Metastatic Lung Carcinoma in the Adrenal Gland (tissue), 1 donor: ENCODE data around the genes CLEC4E, PZP and KLRF2.

DNA sequence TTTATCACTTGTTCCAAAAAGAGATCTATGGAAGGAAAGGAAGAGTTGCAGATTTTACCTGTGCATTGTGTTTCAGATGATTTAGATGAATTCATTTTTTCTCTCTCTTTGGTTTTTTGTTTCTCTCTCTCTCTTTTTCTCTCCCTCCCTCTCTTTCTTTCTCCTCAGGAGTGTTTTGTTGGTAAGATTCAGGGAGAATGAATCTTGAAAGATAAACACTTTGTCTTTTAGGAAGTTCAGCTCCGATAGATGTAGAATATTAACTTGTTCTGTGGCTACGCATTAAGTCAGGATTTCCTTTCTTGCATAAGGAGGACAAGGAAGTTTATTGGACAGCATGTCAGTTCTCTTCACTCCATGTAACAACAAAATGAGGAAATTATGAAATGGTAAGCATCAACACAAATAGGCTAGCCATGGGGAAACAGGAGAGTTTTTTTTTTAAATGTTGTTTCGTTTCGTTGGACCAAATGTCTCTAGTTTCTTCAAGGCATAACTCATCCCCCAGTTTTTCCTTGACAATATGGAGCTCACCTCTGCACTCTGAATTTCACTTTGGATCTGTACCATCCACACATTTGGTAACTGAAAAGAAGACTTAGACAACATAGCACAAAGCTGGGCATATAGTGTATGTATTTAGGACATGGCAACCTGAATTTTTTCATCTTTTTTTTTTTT, at the start of gene CLEC4E:
TSS of gene CLEC4E (minus strand) at position 203 of the 681 bp plus-strand sequence.
- PRO-cap, result no peak

- PRO-cap, result no peak
Measured at GRCh38 chr12:9063935-9064129, 51.9 kb downstream of the A2M start.

DNA sequence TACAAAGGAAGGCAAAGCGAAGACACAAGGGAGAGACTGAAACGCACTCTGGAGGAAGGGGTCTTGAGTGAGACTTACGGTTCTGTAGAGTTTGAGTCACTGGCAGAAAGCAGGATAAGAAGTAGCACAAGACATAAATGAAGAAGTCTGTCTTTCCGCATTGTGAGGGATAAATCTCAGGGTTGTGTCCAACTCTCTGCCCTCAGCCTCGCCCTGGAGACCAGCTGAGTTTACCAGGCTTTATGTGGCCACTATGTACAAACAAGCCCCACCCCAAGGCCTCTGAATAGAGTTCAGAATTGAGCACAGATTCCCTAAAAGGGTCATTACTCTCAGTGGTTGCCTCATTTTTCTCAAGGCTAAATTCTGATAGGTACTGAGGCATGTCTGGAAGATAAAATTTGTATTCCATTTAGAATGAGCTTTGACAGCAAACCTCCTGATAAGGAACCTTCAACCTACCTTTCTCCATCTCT, at the start of gene PZP:
TSS of gene PZP (minus strand) at position 215 of the 476 bp plus-strand sequence.
- PRO-cap, result no peak

DNA sequence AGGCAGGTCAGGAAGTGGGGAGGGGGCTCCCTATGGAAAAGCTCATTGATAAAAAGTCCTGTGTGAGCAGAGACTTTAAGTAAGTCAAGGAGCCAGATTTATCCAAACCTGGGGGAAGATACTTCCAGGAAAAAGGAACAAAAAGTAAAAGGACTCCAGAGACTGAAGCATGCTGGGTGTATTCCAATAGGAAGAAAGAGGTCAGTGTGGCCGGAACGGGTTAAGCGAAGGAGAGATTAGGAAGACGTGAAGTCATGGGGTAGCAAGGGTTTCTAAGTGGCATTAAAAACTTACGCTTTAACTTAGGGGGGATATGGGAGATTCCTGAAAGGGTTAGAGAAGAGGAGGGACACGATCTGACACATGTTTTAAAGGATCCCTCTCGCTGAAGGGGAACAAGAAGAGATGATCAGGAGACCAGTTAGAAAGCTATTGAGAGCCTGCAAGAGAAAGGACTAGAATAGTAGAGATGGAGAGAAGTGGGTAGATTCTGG, 29.7 kb upstream of the PZP start:
- PRO-cap, result no peak

- PRO-cap, result no peak
Measured at GRCh38 chr12:9293510-9293853, 85.3 kb upstream of the PZP start.

- PRO-cap, result unidirectional peak, minus-strand start at chr12:9418539
Measured at GRCh38 chr12:9418375-9418771, 189.3 kb downstream of the KLRB1 start.

- PRO-cap, result no peak
Measured at GRCh38 chr12:9699769-9700194, 30.3 kb downstream of the CLEC2D start.

DNA sequence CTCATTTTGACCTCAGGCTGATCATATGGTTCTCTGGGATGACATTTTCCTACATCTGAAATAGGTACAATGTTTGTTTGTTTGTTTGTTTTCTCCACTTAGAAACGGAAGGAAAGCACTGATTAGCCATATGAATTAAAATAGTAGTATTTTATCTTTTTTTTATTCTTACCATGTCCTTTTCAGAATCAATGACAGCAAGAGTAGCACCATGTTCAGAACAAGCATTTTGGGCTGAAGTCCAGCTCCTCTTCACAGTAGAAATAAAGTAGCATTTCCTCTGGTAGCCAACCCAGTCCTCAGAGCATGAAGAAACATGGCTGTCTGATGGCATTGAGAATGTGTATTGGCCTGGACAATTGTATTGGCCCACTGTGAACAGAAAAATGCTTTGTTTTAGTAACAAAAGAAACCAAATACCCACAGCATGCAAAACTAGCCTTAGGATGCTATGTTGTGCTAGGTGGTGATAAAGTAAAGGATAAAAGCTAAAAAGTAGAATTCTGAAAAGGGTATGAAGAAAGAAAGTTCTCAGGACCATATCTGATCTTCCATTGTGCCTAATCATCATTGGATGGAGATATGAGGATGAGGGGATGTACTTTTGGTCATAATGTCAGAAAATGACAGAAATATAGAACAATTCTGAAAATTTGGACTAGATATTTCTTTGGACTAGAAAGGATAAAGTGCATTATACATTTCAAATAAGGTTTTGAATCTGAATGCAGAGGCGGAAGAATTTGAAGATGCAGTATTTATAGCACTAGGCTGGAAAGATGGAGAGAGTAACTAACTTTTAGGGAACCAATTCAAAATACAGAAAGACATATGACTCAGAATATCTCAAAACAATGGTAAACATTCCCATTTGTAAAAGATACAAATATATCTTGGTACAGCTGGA, 5.6 kb downstream of the CD69 start:
- PRO-cap, result no peak

GRCh38 chr12:9756597-9757224, 4.0 kb downstream of the CD69 start:
- PRO-cap, result no peak

- PRO-cap, result no peak
Measured at GRCh38 chr12:9757256-9758070, 3.2 kb downstream of the CD69 start.

DNA sequence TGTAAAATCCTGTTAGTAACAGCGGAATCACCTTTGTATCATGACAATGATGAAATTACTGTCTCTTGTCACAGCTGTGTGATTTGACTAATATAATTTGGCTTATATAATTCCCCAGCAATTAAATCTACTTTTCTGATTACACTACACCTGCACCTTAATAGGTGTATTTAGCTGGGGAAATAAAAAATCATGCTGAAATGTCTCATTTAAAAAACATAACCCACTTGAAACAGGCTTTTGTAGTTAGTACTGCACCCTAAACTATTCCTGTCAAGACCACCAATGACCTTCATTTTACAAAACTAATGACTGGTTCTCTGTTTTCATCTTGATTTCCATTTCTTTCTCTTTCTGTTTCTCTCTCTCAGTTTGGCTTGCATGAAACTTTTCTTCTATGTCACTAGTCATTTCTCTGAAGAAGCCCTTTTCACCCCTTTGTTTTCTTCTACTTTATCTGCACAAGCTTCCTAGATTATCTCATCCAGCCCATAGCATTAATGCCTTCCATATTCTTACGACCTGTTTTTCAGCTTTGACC, 32.9 kb upstream of the KLRF1 start:
- PRO-cap, result no peak

GRCh38 chr12:9881212-9881768, at the start of gene KLRF2:
Gene KLRF2 (plus strand): TSS chr12:9881489.
- PRO-cap, result no peak

DNA sequence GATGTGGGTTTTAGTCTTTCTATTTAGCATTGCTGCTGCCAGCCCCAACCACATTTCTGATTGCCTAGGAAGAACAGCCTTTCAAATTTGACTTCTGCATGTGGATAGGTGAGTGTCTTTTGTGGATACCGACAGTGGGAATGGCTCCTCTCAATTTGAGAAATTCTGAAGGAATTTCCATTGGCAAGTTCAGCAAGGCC, 19.0 kb upstream of the CLEC2A start:
- PRO-cap, result no peak

DNA sequence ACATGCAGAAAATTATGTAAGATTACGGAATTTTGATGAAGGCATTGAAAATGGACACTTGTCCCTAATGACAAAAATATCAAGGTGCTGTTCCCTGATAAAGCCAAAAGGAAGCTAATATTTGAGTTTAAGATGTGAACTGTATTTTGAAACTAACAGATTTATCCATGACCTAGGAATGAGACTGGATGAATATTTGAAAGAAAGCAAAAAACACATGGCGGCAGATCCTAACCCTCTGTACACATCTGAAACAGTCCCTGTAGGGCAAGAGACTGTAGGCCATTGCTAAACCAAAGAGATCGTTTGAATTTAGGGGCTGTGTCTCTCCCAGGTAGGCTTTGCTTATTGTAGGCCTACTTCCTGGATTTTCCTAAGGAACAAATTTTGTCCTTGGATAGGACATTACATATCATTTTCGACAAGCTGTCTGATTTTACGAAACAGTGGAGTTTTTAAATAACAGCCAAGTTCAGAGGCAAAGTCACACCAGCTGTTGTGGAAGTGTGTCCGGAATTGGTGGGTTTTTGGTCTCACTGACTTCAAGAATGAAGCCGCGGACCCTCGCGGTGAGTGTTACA, 11.4 kb downstream of the GABARAPL1 start:
- PRO-cap, result no peak

DNA sequence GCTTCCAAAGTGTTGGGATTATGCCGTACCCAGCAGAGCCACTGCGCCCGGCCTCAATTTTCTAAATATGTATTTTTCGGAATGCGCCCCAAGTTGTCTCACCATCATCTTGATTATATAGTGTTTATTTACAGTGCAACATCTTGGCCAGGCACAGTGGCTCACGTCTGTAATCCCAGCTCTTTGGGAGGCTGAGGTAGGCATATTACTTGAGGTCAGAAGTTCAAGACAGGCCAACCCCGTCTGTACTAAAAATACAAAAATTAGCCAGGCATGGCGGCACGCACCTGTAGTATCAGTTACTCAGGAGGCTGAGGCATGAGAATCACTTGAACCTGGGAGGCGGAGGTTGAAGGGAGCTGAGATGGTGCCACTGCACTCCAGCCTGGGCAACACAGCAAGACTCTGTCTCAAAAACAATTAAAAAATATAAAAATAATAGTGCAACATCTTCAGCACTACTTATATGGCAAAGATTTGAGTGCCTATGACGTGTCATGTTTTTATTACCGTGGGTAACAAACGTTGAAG, 2.8 kb downstream of the KLRD1 start:
- PRO-cap, result no peak

DNA sequence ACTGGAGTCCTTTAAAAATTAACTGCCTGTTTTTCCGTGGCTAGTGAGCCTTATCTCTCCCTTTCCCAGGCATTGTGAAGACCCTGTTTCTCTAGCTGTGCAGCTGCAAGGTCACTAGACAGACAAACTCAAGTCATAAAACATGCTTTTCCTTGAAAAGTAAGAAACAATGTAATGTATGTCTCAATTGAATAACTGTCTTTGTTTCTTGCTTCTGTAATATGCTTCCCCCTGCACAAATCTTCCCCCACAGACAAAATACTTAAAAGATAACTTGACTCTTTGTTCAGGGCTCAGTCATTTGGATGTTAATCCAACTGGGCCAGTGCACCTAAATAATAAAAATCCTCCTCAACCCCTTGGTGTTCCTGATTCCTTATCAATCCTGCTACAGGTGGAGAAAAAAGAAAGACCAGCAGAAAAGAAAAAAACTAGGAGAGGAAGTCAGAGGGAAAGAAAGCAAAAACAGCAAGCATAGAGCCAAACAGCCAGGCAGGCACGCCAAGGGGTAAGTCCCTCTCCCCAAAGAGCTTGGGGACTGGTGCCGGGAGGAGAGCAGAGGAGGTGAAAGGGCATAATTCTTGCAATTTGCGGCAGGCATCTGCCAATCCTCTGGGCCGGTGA, 21.7 kb downstream of the KLRK1 start:
- PRO-cap, result no peak

DNA sequence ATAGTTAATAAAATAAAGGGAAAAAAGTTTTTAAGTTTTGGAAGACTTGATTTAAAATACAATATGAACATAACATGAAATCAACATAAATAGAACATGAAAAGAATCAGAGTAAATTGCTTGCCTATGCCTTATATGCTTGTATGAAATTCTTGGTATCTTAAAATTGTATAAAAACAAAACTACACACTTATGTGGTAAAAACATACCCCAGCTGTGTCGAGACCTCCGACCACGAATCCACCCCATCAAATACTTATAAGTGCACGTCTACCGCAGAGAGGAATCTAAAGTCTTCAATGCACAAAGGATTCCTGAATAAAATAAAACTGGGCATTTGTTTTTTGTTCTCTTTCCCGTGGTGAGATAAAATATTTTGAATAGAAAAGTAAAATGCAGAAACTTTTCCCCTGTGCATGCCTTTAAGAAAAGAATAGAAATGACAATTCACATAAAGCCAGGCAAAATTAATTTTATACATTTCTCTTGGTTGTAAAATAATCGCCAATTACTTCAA, 1.2 kb downstream of the KLRK1 start:
- PRO-cap, result no peak

- PRO-cap, result no peak
Measured at GRCh38 chr12:10719021-10719256, 4.2 kb downstream of the YBX3 start.

DNA sequence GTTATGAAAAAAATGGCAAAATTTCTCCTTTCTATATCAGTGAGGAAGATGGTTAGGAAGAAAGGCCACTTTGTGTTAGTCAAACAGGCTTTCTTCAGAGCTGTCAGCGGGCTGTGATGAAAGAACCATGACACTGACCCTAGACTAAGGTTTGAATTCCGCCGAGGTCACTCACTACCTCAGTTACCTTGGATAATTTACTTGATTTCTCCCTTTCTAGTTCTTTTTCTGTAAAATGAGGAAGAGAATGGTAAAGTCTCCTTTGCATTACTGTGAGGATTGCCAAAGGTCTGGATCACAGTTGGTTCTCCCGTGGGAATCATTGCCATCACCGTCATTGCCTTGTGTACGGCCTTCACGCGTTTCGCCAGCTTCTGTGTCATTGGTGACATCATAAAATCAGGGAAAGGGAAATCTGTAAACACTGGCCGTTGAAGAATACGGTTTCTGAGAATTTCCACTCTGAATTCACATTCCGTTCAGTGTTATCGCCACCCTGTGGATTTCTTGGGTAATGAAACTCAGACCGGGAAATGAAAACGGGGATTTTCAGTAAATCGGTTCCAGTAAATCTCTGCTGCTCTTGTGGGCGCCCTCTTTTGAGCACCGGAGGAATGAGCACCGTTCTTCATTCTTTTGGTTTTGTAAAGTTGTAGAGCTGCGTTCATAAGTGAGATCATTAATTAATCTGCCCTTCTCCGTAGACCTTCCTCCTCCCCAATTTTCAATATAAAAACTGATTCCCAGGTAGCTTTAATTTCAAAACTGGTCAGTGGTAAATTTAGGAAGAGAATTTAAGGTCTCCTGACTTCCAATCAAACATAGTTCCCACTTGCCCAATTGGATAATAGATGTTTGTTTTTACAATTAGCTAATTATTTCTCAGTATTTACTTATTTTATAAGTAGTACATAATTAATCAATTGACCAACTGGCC, 26.9 kb upstream of the YBX3 start:
- PRO-cap, result no peak

GRCh38 chr12:10883692-10884129, 344 bp downstream of the PRH1 start:
- PRO-cap, result no peak